ENCODE results near the gene SCGB2A1.

GRCh38 chr11:61249210-61249727 lies 8.3 kb downstream of the PGA5 start:
- PRO-cap: no peak
- RRBS: no CpG with 5 or more reads among the region's 10 CpGs

DNA sequence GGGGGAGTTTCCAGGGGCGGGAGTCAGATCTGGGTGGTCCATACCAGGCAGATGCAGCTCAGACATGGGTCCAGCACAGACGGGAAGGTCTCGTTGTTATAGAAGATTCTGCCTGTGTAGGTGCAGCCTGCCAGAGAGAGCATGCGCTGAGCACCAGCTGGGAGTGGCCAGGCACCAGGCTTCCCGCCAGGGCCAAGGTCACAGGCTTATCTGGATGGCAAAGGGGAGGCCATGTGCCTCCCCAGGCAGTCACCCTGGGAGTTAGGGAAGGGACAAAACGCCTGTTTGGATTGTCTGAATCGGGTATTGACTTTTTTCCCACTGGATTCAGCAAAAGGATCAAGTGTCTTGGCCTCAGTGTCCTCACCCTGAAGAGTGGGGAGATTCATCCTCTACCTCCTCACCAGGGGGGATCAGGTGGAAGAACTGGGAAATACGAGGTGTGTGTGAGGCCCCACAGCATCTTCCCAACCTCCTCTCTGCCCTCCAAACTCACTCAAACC lies 26.5 kb downstream of the PGA5 start:
- PRO-cap: no peak
- RRBS: no CpG with 5 or more reads among the region's 8 CpGs

DNA sequence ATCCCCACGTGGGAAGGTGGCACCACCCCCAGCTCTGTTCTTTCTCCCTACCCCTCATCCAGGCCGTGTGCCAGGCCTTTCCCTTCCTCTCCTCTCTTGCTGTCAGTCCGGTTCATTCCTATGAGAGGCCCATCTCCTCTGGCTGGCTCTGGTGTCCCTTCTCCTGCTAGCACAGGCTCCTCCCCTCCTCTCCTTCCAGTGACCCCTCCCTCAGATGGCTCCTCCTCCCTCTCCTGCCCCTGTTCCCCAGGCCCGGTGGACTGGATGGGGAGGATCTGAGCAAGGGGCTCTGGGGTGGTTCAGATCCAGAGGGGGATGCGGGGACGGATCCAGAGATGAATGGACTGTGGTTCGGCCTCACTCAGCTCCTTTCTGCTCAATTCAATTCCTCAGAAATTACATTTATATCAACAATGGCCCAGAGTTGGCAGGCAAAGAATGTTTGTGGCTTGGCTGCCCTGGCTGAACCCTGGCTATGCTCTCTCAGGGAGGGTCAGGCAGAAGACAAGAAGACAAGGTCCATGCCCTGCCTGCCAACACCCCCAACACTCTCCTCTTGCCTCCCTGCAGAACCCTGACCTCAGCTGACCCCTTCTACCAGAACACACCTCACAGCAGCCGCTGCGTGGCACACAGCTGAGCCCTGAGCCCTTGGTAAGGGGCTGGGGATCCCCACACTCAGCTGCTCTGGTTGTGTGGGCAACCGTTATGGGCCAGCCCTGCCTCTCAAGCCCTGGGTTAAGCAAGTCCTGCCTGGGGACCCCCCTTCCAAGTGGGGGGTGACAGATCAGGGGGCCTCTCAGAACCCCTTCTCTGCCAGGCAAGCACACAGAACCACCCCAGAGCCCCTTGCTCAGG lies 9.2 kb downstream of the PPP1R32 start:
- PRO-cap: no peak
- RRBS: no CpG with 5 or more reads among the region's 10 CpGs

DNA sequence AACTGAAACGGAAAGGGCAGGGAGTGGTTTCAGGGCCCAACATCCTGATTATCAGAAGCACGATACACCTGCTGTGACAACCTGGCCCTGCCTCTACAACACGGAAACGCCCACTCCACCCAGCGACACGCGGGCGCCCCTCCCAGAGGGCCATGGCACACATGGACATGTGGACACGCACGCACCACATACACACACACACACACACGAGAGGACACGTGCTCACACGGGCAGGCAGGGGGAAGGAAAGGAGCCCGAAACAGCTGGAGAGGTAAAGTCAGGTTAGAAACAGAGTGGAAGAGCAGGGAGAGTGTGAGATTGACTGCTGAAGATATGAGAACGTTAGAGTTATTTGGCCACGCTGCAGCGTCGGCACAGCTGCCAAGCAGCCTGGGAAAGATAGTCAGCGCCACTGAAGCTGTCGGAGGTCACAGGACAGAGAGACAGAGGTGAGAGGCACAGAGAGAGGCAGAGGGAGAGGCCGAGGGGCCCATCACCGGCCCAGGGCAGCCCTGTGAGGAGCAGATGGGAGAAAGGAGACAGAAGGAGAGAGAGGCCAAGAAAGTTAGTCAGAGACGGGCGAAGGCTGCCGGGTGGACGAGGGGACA lies 26.2 kb downstream of the LRRC10B start:
- PRO-cap: no peak
- RRBS: 74% methylated on average over 4 of the region's 26 CpGs

DNA sequence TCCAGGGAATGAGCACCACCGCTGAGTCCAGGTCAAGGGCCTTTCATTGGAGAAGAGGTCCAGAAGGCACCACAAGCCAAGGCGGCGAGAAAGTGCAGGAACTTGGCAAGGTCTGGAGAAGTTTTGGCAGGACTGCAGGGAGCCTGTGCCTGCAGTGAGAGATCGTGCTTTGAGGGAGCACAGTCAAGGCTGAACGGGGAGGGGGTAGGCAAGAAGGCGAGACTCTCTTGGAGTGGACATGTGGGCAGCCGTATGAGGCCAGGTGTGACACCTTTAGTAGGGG lies 30.4 kb downstream of the LRRC10B start:
- PRO-cap: no peak
- RRBS: no CpG with 5 or more reads among the region's 7 CpGs

DNA sequence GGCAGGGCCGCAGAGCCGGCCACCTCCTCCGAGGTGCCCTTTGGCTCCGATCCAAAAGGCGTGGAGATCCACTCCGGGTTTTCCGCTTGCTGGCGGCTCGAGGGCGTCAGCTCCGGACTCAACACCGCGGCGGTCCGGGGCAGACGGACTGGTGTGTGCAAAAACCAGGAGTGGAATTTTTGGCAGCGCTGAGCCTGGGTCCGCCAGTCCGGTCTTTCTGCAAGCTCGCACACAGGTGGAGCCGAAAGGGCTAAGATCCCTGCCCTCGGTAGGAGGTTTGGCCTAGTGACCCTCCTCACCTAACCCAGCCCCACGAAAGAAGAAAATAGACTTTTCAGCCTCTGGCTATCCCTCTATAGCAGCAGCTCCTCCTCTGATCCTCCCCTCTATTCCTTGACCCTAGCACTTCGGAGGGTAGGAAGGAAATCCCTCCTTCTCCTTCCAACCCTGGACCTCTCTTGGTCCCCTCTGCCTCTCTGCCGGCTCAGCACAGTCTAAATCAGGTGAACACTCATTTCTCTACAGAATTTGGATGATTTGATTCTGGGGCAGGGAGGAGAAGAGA lies 627 bp upstream of the SYT7 start:
- PRO-cap: no peak
- RRBS: under 1% methylated on average over 15 of the region's 25 CpGs

DNA sequence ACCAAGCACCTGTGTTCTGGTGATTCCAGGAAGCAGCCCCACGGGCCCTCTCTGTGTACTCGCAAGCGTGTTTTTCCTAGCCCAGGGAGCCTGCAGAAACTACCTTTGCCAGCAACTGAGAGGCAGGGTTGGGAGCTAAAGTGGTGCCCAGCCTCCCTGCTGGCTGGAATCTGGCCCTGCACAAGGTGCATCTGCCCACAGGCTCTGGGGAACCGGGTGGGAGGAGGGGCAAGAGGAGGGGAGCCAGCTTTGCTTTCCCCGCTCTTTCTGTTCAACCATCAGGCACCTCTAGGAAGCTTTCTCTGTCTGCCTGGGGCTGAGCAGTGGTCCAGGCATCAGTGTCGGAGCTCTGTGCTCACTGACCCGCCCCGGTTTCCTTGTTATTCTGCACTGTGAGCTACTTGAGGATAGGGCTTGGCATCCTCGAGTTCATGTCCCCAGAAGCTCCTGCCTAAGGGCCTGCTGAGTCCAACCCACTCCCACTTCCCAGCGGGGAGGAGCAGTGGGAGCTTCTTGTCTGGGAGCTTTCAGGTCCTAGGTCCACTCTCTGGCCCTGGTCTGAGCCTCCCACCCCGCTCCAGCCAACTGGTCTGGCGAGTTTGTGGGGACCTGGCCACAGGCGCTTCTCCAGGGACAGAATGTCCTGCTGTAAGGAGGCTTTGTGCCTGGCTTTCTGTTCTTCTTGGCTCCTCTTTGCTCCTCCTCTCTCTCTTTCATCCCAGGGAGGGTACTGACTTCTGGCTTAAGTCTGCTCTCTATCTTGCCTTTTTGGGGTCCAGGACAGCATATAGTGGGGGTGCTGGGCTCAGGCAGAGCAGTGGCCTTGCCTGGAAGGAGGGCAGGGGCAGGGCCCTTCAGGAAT lies 15.0 kb downstream of the DAGLA start:
- PRO-cap: no peak
- RRBS: no CpG with 5 or more reads among the region's 13 CpGs

DNA sequence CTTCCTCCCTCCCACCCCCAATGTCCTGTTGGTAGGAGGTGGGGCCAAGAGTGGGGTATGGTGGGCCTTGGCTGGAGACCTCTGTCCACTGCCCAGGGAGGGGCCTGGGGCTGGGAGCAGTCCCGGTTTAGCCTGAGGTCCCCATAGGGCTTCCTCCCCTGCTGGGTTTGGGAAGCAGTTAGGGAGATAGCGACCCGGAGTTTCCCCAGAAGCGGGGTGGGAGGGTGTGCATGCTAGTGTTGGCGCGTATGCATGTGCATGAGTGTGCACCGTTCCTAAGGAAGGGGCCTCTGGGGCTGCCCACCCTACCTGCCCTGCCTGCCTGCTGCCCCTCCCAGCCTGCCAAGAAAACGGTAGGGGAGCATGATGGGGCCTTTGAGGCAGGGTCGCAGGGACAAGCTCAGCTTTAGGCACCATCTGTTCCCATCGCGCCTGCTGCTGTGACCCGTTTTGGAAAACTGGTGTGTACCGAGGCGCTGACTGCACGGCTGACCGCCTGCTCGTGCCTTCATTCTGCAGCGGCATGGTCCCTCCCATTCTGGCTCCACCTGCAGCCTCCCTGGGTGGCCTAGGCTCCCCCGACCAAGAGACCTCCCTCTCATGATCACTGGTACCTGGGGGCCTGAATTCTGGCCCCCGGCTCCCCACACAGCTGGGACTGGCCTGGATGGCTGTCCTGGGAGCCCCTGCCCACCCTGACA lies 6.8 kb upstream of the MYRF start:
- PRO-cap: no peak
- RRBS: 83% methylated on average over 3 of the region's 20 CpGs

- PRO-cap: no peak
- RRBS: no CpG with 5 or more reads among the region's 7 CpGs
These were observed 5.8 kb downstream of the TMEM258 start for GRCh38 chr11:61786353-61787150.

- PRO-cap: no peak
- RRBS: no CpG with 5 or more reads among the region's 6 CpGs
These were observed 11.4 kb downstream of the FADS1 start for GRCh38 chr11:61805130-61806036.

GRCh38 chr11:61827506-61827721 lies 686 bp upstream of the FADS2 start:
- PRO-cap: no peak
- RRBS: no CpG with 5 or more reads among the region's 20 CpGs

DNA sequence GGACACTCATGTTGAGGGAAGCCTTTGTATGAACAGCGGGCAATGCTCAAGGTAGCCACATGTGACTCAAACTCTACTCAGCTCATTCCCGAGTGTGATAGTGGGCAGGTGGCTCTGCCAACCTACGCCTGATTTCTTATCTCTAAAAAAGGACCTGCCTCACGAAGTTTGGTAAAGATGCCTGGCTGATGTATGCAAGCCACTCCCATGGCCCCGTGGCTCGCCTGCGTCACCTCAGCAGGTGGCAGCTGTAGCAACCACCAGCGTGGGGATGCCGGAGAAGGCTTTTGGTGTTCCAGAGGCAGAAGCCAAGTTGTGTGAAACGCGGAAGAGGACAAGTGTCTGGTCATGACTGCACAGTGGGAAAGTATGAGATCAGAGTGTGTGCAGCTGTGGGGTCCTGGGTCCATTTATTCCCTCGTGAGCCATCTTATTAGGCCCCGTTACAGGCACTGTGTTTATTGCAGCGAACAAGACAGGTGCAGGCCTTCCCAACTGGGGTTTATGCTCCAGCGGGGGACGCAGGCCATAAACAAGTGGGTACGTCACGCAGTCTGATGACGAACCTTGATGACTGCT lies 5.5 kb downstream of the FADS2 start:
- PRO-cap: no peak
- RRBS: no CpG with 5 or more reads among the region's 19 CpGs

DNA sequence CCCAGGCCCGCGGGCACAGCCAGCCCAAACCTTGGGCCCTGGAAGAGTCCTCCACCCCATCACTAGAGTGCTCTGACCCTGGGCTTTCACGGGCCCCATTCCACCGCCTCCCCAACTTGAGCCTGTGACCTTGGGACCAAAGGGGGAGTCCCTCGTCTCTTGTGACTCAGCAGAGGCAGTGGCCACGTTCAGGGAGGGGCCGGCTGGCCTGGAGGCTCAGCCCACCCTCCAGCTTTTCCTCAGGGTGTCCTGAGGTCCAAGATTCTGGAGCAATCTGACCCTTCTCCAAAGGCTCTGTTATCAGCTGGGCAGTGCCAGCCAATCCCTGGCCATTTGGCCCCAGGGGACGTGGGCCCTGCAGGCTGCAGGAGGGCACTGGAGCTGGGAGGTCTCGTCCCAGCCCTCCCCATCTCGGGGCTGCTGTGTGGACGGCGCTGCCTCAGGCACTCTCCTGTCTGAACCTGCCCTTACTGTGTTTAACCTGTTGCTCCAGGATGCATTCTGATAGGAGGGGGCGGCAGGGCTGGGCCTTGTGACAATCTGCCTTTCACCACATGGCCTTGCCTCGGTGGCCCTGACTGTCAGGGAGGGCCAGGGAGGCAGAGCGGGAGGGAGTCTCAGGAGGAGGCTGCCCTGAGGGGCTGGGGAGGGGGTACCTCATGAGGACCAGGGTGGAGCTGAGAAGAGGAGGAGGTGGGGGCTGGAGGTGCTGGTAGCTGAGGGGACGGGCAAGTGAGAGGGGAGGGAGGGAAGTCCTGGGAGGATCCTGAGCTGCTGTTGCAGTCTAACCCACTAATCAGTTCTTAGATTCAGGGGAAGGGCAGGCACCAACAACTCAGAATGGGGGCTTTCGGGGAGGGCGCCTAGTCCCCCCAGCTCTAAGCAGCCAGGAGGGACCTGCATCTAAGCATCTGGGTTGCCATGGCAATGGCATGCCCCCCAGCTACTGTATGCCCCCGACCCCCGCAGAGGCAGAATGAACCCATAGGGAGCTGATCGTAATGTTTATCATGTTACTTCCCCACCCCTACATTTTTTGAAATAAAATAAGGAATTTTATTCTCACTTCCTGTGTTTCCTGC lies 24.7 kb downstream of the FADS3 start:
- PRO-cap: no peak
- RRBS: no CpG with 5 or more reads among the region's 21 CpGs

- PRO-cap: no peak
- RRBS: 1% methylated on average over 4 of the region's 6 CpGs
These were observed 3.4 kb downstream of the FADS3 start for GRCh38 chr11:61887961-61888362.

DNA sequence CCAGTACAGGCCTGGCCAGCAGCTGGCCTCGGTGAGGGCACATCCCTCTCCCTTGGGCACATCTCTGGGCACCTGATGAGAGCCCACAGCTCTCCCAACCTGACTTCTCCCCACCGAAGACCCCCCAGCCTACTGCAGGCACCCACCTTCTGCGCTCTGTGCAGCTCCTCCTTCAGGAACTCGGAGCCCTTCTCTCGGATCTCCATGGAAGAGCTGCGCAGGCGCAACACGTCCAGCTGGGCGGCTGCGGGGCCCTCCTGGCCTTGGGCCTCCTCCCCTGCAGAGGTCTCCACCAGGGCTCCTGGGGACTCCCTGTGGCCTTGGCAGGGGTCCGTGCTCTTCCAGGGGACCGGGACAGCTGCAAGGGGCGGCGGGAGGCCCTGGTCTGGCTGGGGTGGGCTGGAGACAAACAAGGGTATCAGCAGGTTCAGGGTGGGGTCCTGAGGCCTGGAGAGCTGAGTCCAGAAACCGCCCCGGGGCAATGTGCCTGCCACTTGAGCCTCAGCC lies 9.4 kb downstream of the RAB3IL1 start:
- PRO-cap: no peak
- RRBS: no CpG with 5 or more reads among the region's 16 CpGs

DNA sequence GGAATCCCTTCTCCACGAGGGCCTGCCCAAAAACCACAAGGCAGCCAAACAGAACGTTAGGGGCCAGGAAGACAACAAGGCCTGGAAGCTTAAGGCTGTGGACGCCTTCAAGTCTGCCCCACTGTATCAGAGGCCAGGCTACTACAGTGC lies 5.2 kb downstream of the FTH1 start:
- PRO-cap: no peak
- RRBS: no CpG with 5 or more reads among the region's 3 CpGs

GRCh38 chr11:61966608-61966920 lies 870 bp downstream of the FTH1 start:
- PRO-cap: no peak
- RRBS: no CpG with 5 or more reads among the region's 12 CpGs

DNA sequence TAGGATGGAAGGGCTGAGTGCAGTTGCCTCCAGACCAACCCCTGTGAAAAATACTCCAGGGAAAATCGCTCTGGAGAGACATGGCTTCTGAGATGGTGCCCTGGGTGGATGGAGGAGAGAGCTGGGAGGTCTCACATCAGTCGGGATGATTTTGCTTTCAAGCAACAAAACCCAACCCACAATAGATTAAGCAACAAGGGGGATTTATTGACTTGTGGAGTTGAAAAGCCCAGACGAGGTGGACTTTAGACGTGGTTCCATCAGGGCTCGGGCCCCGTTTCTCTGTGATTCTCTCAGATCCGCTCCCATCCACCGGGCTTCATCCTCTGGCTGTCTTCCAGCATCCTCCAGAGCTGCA lies 13.2 kb upstream of the FTH1 start:
- PRO-cap: no peak
- RRBS: no CpG with 5 or more reads among the region's 8 CpGs

DNA sequence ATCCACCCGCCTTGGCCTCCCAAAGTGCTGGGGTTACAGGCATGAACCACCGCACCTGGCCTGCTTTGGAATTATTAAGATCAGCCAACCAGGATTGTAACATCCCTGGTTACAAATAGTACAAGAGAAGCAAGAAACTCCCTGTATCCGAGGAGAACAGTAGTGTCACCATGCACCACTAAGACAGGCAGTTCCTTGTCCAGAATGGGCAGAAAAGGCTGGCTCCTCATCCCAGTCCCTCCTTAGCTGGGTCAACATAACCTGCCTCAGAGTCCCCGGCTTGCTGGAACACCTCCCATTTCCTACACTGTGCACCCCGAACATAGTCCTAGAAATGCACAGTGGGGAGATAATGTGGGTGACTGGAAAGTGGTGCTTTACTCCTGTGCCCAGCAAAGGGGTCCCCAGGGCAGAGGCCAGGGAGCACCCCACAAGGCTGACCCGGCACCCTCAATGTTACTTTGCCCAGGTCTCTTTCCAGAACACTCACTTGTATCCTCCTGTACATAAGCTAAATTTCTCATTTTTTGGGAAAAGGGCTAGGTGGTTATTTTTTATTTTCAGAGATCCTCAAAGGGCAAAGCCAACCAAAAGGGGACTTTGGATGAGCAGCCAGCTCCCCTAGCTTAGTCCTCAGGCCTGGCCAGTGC lies 77.0 kb upstream of the INCENP start:
- PRO-cap: no peak
- RRBS: no CpG with 5 or more reads among the region's 6 CpGs

DNA sequence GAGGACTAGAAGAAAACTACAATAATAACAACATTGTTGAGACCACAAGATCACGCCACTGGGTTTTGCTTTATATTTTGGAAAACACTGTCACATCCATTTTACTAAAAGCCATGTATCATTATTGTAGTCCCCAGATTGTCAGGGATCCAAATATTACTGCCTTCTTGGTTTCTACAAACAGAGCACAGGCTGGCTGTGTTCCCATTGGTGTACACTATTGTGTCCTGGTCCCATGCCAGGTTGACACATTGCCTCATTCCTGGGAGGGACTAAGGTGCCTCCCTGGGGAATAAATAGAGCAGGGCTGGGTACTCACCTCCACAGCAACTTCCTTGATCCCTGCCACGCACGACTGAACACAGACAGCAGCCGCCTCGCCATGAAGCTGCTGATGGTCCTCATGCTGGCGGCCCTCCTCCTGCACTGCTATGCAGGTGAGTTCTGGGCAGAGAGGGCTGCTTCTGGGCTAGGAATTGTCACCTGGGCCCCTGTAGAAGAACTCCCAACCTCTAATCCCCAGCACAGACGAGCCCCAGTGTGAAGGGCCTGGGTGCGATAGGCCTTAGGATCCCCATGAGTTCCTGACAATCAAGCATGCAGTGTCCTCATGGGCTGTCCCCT lies at the start of gene SCGB2A1:
TSS of gene SCGB2A1 (plus strand) at position 324 of the 624 bp plus-strand sequence.
- PRO-cap: no peak
- RRBS: no CpG with 5 or more reads among the region's 8 CpGs

All from MCF 10A (cell line).